Daoy (cell line): ENCODE measurements around the gene ASB9.

- RAMPAGE, long total RNA, result no peak
Observed at GRCh38 chrX:10617955-10618542, 2.3 kb downstream of the MID1 start.

DNA sequence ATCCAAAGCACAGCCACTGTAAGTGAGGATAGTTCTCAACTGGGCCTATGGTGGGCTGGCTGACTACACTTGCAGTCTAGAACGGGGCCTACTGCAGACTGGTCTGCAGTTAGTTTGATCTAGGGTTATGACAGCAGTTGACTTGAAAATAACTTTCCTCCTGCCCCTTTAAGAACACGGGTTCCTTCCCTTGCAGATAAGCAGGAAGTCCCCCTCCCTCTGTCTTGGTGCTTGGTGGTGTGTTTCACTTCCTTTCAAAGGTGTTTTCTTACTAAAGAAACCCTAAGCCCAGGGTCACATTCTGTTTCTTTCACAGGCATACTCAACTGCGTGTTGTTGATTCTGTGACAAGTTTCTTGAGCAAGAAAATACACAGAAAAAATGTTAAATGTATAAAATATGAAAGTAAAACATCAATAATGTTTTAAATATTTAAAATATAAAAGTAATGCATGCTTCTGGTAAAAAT lies 18.0 kb upstream of the TMSB4X start:
- RAMPAGE, long total RNA, result no peak

DNA sequence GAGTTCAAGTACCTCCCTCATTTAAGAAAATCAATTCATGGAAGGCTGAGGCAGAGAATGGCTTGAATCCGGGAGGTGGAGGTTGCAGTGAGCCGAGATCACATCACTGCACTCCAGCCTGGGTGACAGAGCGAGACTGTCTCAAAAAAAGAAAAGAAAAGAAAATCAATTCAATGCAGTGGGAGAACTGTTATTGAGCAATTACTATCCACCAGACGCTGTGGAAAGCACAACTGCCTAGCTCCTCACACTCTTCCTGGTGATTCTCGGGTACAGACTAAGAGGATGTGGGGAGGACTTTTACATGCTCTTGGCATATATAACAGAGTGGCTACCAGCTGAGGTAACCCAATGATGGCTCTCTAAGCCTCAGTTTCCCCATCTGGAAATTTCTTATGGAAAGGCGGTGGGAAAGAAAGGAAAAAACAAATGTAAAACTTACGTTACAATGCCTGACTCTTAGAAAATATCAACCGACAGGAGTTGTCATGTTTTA lies 2.6 kb upstream of the TMSB4X start:
- RAMPAGE, long total RNA, result no peak

- RAMPAGE, long total RNA, result no peak
Observed at GRCh38 chrX:12972905-12973971, 1.7 kb upstream of the TMSB4X start.

- RAMPAGE, long total RNA, result no peak
Observed at GRCh38 chrX:12978601-12978953, 3.7 kb downstream of the TMSB4X start.

DNA sequence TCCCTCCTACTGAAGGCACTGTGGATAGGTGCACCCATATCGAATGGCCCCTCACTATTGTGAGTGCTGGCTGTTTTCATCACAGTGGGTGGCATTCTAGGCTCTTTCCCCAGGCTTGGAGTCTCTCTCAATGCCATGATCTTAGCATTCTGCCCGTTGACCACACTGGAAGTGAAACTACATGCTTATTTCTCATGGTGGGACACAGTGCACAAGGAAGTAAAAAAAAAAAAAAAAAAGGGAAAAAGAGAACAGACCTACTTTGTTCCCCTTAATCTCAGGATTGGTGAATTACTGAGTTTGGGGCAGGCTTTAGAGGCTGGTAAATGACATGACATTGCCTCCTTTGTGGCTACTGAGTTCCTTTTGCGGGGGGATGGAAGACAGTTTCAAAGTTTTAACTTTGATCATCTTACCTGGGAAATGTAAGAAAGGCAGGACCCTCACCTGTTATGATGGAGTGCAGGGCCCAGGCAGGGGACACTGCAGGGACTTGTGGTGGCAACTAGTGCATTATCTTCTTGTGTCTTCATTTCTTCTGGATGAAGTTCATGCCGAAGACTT lies 28.5 kb downstream of the FAM9C start:
- RAMPAGE, long total RNA, result no peak

- RAMPAGE, long total RNA, result no peak
Observed at GRCh38 chrX:13029424-13029751, 15.0 kb downstream of the FAM9C start.

DNA sequence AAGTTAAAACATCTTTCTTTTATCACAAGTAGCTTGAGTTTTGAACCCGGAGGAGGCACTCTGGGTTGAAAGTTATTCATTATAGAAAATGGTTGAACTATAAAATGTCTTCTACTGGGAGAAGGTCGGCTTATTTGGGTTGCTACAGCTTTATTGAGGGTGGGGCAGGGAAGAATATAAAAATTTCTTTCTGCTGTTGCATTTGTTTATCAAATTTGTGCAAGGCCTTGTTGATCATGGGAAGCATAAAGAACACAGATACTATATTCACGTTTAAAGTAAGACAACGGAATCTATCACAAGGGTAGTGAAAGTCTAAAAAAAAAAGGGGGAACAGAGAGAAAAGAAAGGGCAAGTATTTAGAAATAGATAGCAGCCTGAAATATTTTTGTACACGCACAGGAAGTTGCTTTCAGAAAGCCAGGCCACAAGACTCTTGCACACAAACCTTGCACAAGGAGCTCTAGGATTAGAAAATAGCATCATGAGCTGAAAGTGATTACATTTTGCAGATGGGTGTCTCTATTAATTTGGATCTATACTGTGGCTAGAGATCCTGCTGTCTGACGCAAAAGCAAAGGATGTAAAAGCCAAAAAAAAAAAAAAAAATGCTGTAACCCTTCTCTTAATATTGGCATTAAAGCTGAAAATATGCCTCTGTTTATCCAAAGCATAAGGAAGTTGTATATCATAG lies 37.2 kb upstream of the FAM9C start:
- RAMPAGE, long total RNA, result no peak

- RAMPAGE, long total RNA, result no peak
Observed at GRCh38 chrX:13646060-13646259, 7.0 kb upstream of the TCEANC start.

DNA sequence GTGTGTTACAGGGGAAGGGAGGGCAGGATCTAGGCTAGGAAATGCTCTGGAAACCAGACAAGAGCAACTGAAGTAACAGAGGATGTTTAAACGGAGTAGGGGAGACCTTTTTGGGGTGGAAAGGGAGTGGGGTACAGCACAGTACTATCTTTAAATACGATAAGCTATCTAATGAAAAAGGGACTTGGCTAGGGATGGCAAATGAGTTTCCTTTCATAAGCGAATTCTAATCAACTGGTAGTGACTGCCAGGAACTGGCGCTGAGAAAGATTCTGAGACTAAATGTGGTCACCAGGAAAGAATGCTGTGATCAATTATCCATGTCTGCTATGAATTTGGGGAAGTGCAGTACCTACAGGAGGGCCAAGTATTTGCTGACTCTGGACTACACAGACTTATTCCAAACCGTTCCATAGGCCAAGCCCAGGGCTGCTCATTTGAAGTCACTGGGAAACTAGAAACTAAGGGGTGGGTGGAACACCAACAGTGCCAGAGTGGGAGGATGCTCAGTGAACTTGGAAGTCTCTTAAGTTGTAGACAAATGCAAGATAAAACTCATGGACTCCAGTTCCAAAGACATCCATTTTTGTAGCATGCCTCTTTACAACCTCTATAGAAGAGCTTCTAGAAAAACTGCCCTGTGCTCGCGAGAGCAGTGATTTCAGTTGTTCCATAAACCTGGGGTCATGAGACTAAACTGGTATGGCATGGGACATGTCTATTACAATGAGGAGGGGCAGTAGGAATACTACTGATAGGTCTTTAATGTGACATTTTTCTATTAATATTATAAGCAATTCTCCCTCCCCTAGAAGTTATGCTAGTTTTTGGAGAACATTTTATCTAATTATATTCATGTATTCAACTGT lies 2.0 kb downstream of the TRAPPC2 start:
- RAMPAGE, long total RNA, result no peak

DNA sequence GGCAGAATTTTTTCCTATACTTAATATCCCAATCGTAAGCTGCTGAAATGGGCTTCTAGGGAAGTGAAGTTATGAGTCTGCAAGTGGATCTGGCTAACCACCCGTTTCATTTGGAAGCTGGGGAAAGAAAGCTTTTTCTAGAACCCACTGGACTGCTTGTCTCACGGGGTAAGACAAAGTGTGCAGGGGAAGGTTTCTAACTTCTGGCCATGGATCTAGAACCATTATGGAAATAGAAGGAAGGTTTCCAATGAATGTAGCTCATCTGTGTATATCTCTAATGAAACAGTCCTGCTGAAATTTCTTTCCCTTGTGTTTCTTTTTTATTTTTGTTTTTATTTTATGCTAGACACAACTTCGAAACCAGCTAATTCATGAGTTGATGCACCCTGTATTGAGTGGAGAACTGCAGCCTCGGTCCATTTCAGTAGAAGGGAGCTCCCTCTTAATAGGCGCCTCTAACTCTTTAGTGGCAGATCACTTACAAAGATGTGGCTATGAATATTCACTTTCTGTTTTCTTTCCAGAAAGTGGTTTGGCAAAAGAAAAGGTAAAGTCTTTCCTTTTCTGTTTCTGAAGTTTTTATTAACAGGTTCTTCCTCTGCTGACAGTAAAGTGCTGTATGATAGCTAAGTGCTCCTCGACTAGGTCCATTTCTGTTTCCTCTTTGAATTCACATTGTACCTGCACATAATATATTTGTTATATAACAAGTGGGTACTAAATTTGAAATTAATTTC lies 1.8 kb downstream of the OFD1 start:
- RAMPAGE, long total RNA, result no peak

DNA sequence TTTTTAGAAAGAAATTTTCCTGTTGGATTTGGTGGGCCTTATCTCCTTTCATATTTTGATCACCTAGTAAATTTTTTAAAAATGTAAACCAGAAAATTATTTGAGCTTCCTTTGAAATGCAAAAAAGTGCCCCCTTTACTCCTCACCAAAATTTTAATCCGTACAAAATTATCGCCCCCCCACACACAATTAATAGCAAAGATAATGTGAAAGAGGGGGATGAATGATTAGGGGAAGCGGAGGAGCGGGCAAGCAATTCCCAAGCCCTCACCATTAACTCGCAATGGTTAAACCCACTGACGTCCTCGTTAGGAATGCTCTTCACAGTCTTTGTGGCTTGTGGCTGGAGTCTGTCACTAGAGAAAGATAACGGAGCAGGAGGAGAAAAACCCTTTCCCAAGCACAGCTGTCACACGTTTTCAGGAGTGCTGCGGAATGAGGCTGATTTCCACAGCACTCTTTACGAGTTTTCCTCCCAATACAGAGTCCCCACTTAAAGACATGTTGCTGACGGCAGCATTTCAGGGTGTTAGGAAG lies 92.4 kb downstream of the GEMIN8 start:
- RAMPAGE, long total RNA, result no peak

GRCh38 chrX:15269563-15270501 lies at the start of gene ASB9:
Gene ASB9 (minus strand): TSS chrX:15270083.
- RAMPAGE, long total RNA, result no peak

- RAMPAGE, long total RNA, result no peak
Observed at GRCh38 chrX:15404567-15405254, 20.5 kb upstream of the VEGFD start.

GRCh38 chrX:15855781-15856456 lies 1.3 kb upstream of the AP1S2 start:
- RAMPAGE, long total RNA, result no peak

GRCh38 chrX:16183805-16184310 lies 16.6 kb downstream of the MAGEB17 start:
- RAMPAGE, long total RNA, result no peak

DNA sequence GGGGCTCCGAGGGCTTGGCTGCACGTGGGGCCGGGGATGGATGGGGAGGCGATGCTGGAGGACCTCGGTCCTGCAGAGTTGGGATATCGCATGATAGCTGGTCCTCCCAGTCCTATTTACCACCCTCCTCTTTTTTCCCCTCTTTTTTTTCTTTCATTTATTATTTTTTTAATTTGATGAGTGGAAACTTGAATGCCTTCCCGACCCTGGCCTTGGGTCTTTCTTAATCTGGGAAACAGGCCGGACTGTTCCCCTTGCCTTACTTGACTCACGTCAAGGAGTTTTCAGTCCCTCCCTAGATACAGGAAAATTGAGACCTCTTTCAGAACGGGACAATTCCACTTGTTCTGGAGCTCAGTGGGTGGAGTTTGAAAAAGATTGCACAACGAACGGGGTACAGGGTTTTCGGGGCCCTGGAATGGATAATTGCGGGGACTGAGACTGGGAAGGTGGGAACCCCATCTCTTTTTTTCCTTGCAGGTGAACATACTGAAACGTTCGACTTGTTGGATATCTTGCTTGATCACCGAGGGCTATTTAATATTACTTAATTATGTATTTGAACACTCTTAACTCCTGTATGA lies 1.1 kb downstream of the TXLNG start:
- RAMPAGE, long total RNA, result no peak

DNA sequence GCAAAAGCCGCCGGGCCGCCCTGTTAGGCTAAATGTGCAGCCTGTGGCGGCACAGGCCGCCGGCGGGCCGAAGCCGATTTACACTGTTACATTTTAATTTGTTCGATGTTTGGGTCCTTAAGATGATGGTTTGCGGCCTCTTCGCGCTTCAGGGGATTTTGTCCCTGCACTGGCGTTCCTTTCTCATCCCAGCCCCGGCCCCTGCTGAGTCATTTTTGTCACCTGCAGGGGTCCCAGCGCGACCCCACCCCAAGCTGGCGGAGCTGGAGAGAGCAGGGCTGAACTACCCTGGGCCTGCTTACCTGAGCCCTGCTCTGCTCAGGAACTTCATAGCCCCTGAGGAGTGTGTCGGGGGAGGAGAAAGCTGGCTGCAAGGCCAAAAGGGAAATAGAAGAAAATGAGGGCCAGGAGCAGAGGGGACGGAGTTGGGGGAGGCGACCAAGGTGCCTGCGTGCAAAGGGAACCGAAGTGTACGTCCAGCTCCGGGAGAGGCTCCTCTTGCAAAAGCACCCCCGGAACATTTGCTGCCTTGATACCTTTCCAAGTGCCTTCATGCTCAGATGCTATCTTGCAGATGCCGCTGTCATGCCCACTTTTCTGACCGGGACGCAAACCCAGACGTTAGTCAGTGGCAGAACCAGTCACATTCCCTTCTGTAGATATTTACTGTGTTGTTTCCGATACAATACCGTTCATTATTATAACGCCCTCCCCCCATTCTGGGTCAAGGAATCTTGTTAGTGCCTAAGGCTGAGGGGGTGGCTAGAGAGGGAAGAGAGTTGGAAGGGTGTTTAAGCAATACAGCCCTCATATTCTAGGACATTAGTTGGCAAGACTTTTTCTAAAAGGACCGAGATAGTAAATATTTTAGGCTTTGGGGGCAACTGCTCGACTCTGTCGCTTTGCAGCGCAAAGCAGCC lies 1.1 kb upstream of the RBBP7 start:
- RAMPAGE, long total RNA, result no peak

DNA sequence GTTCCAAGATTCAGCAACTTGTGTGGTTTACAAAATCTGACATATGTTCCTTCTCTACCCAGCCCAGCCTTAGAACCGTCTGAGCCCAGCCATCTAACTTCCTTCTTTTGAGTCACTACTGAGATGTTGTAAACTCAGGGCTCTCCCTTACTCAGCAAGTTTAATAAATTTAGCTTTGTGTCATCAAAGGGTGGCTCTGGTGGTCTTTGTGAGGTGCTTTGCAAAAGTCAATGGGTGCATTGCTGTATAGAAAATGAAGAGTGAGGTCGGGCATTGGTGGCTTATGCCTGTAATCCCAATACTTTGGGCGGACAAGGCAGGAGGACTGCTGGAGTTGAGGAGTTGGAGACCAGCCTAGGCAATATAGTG lies 32.3 kb upstream of the REPS2 start:
- RAMPAGE, long total RNA, result no peak

GRCh38 chrX:18633094-18633624 lies 38.7 kb downstream of the RS1 start:
- RAMPAGE, long total RNA, result no peak